Fibroblast of the aortic adventitia (primary cell): ENCODE measurements around a stretch of chr10.

GRCh38 chr10:29646316-29647145, 11.8 kb upstream of the SVIL start:
- CAGE, long polyA plus RNA = no peak

DNA sequence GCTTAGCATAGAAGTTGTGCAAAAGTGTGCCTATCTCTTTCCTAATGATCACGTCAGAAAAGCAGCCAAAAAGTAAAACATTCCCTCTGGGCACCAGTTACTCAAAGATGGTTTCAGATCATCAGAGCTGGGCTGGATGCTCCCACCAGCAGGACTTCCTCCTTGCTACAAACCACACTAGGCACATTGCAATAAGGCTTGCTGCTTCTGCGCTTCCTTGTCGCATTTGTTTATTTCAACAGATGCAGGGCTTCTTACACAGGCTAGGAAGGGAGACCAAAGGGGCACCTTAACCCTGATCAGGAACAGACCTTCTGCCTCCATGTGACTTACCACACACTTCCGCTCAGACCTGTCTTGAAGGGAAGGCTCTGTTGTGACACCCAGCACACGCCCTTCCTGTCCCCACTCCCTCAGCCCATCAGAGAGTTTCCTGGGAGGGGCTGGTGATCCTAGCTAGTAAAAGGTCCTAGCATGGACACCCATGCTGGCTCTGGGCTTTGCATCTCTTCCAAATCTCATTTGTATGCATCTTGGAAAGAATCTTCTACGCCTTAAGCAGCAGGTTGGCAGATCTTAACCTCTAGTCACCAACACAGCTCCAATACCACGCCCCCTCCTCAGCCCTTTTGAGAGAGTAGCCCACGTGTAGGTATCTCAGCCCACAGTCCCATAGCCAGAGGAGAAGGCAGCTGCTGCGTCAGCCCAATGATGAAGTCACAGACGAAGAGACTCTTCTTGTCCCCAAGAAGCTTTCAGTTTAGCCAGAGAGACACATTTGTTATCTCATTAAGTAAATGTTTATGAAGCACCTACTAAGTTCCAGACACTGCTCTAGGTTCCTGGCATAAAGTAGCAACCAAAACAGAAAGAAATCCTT, 47.1 kb upstream of the SVIL start:
- CAGE, long polyA plus RNA = no peak

GRCh38 chr10:29692147-29692610, 57.4 kb upstream of the SVIL start:
- CAGE, long polyA plus RNA = no peak

DNA sequence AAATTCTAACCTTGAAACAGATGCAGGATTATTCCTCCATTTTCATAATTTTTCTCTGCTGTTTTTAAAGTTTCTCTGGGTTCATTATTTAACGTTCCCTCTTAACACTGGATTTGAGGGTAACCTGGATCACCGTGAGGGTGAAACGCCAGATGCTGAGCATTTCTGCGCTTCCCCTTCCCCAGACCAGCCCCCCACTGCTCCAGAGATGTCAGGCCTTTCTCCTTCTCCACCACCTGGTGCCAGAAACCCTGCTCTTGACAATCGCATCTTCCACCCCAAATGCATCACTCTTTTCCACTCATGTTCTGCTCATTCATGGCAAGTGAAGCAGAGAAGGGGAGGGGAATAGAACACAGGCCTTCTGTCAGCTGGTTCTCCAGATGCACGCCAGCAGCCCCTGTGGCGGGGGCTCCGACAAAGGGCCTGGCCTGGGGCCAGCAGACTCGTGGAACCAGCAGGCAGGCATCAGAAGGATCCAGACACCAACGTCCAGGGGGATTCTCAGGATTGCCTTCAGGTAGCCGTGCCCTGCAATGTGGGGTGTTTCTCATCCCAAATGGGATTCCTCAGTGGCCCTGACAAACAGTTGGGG, 68.5 kb upstream of the SVIL start:
- CAGE, long polyA plus RNA = no peak

DNA sequence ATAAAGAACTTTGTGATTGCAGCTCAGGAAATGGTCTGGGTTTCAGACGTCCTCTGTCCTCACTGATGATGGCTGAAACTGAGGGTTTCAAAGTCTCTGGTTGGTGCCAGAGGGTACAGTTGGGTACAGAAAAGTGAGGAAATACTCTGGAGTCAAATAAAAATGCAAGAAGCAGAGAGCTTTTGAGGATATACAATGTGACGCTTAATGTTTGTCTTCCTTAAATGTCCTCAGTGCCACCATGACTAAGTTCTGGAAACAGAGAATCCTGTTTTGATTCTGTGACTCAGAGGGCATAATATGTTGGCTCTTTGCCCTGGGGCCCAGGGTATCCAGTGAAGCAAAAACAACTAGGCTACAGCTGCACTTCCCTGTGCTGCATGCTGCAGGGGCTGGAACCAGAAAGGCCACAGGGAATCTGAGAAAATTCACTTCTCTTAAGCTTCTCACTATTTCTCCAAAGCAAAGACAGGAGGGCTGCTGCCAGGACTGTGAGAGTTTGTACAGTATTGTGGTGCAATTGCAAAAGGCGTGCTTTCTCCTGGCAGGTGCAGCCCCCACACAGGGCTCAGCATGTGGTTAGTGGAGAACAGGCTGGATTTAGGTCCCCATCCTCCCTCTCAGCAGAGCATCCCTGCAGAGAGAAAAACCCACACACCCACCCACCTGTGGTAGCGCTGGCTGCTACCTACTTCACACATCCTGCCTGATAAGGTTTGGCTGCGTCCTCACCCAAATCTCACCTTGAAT, 169.5 kb upstream of the SVIL start:
- CAGE, long polyA plus RNA = no peak

GRCh38 chr10:30186409-30187211, 127.2 kb upstream of the JCAD start:
- CAGE, long polyA plus RNA = no peak

GRCh38 chr10:30247654-30248113, 101.4 kb downstream of the MTPAP start:
- CAGE, long polyA plus RNA = no peak

GRCh38 chr10:30359548-30360198, 10.6 kb upstream of the MTPAP start:
- CAGE, long polyA plus RNA = no peak

DNA sequence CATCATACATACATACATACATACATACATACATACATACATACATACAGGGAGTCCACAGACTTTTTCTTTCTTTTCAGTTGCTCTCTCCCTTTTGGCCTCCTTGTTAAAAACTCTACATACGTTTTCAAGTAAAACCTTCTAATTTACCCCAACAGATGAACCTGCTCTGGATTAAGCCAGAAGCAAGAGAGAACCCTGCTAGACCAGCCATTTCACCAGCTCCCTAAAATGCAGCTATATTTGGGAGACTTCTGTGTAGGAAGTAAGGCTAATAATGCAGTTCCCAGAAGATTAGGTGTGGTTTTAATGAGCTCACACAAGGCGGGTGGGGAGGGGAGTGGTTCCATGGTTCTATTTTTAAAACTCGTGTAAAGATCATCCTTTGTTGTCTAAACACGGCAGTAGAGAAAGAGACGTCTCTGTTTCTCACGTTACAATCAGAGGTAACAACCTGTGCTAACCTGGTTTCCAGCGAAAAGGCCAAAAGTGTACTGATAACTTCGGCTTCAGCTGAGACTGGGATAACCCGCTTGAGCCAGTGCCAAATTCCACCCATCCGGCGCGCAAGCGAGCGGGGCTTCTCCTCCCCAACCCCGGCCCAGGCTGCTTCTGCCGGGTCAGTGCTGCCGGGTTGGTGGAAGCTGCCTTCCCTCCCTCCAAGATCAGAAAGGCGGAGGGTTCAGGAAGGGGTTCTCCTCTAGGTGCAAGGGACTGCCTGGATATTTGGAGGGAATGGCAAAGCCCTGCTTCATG, 2.6 kb upstream of the MAP3K8 start:
- CAGE, long polyA plus RNA = no peak

DNA sequence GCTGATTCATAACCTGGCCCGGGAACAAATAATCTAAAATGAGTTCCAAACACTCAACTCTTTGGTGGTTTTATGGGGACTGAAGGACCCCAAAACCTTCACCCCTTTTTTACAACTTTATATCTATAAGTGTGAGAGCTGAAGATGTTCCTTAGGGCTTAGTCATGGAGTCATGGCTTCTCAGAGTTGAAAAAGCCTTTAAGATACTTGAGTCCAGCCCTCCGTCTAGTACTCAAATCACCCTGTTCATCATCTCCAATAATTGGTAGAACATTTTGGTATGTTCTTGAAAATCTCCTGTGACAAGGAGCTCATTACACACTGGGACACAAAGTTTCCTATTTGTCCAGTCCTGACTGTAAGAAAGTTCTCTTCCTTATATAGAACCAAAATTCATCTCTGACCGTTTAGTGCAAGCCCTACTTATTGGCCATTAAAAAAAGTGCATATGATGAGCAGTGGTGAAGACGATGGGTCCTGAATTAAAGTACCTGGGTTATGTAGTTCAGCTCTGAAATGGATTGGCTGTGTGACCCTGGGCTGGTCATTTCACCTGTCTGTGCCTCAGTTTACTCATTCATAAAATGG, 8.8 kb downstream of the MAP3K8 start:
- CAGE, long polyA plus RNA = no peak

GRCh38 chr10:30444412-30444900, 10.5 kb downstream of the MAP3K8 start:
- CAGE, long polyA plus RNA = no peak

- CAGE, long polyA plus RNA = no peak
These were observed 54.3 kb downstream of the MAP3K8 start for GRCh38 chr10:30488168-30488732.

DNA sequence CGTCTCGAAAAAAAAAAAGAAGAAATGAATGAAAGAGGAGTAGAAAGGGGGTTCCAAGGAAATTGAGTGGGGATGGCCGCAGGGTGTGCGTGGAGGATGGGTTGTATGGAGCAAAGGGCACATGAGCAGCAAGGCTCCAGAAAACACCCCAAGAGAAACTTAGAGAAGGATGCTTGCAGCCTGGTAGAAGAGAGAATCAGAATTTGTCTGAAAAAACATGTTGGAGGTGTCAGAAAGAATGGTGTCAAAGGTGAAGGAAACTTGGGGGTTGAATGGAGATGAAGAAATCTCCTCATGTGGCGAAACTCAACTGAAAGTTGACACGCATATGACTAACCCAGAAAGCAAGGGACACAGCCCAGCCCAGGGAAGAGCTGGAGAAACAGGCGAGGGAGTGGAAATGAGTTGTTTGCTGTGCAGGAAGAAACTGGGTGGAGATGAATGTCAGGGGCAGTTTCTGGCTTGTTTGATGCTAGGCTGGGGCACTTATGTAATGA, 57.1 kb downstream of the MAP3K8 start:
- CAGE, long polyA plus RNA = no peak

DNA sequence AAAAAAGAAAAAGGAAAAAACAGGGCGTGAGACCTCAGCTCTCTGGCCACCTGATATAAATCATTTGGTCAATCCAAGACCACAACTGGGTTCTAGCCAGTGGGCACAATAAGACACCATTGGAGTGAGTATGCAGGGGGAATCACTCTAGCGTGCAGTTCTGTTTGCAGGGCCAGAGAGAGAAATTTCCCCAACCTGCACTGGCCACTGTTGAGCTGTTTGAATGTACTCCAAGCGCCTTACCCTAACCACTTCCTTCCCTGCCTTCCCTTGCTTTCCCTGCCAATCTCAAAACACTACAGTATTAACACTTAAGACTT, 63.7 kb downstream of the MAP3K8 start:
- CAGE, long polyA plus RNA = no peak

DNA sequence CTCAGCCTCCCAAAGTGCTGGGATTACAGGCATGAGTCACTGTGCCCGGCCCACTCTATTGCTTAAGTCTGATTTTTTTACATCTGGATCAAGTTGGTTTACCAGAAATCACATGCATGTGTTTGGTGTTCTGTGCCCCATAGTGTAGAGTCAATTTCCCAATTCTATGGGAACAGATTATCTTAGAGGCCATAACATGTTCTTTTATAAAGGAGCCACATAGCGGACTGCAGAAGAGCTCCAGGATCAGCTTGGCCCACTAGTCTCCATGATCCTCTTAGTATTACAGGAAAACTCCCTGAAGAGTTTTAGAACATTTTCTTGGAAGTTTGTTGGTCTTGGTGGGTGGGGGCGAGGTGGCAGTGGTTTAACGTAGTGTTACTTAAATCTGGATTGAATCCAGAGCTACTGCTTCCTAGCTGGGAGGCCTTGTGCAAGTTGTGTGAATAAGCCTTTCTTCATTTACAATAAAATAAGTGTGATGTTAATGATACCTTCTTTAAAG, 96.8 kb downstream of the LYZL2 start:
- CAGE, long polyA plus RNA = no peak

DNA sequence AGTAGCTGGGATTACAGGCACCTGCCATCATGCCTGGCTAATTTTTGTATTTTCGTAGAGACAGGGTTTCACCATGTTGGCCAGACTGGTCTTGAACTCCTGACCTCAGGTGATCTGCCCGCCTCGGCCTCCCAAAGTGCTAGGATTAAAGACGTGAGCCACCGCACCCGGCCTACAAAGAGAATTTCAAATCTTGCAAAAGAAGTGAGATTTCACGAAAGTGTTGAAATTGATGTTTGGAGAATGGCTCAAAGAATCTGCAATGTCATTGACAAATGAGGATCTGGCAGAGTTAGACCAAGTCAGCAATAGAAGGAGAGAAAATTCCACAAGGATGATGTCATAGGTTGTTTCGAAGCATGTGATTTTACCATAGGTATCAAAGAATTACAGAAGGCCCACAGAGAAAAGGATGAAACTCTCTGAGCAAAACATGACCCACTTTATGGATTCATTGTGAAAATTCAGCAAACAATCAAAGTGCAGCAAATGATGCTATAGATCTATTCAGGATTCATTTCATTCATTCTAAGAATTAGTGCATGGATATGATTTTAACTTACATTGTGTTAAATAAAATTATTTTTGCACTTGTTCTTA, 71.6 kb downstream of the LYZL2 start:
- CAGE, long polyA plus RNA = no peak

GRCh38 chr10:30587360-30587932, 42.1 kb downstream of the LYZL2 start:
- CAGE, long polyA plus RNA = no peak

GRCh38 chr10:30644685-30645099, 15.1 kb upstream of the LYZL2 start:
- CAGE, long polyA plus RNA = no peak

- CAGE, long polyA plus RNA = no peak
These were observed 71.9 kb upstream of the LYZL2 start for GRCh38 chr10:30701085-30702140.

DNA sequence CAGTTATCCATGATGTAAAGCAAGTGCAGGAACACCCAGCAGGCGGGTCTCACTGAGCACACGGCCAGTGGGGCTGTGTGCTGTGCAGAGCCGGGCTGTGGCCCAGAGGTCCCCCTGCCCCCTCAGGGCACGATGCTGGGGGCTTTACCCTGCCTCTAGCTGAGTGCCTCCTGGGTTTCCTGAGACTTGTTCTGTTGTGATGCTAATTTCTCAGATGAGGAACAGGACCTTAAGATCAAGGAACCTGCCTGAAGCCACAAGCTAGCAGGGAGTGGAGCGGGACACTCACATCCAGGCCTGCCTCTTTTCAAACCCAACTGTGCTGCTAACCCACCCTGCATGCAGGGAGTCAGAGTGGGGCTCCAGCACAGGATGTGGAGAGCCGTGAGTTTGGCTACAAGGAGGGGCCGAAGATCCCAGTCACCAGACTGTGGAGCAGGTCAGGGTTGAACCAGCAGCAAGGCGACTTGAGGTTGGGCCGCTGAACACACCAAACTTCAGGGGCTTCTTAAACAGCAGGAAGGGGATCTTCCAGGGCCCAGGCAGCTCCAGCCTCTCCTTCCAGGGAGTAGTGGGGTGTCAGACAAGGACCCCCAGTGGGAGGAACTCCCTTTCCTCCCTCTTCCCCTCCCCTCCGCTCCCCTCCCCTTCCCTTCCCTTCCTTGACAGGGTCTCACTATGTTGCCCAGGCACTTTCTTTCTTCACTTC, 76.3 kb upstream of the LYZL2 start:
- CAGE, long polyA plus RNA = no peak